M059J (cell line): ENCODE data around the gene ABHD3.

GRCh38 chr18:13268370-13268747 lies 49.8 kb downstream of the LDLRAD4 start:
- RAMPAGE, long total RNA: no peak

- RAMPAGE, long total RNA: no peak
Measured at GRCh38 chr18:13378152-13378621, 159.6 kb downstream of the LDLRAD4 start.

GRCh38 chr18:13381941-13382968 lies 163.7 kb downstream of the LDLRAD4 start:
- RAMPAGE, long total RNA: no peak

- RAMPAGE, long total RNA: no peak
Measured at GRCh38 chr18:13421162-13421747, 202.7 kb downstream of the LDLRAD4 start.

- RAMPAGE, long total RNA: no peak
Measured at GRCh38 chr18:13451971-13453396, 233.9 kb downstream of the LDLRAD4 start.

DNA sequence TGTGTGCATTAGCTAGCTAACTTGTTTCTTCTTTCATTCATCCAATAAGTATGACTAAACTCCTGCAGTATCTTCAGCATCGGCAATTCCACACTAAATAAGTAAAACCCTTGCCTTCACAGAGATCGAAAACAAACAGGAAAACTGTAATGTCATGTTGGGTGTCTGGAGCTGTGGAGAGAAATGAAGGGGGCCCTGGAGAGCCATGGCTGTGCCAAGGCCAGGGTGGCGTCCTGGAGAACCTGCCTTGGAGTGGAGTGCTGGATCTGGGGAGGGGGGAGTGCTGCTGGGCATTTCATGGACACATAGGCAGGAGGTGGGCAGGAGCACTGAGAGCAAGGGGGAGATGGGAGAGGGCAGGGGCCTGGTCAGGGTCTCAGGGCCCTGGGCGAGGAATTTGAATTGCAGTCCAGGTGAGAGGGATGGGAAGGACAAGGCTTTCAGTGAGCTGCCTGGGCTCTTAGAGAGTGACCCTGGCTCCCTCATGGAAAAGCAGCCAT lies 238.7 kb downstream of the FAM210A start:
- RAMPAGE, long total RNA: no peak

- RAMPAGE, long total RNA: no peak
Measured at GRCh38 chr18:13562194-13563133, 163.9 kb downstream of the FAM210A start.

DNA sequence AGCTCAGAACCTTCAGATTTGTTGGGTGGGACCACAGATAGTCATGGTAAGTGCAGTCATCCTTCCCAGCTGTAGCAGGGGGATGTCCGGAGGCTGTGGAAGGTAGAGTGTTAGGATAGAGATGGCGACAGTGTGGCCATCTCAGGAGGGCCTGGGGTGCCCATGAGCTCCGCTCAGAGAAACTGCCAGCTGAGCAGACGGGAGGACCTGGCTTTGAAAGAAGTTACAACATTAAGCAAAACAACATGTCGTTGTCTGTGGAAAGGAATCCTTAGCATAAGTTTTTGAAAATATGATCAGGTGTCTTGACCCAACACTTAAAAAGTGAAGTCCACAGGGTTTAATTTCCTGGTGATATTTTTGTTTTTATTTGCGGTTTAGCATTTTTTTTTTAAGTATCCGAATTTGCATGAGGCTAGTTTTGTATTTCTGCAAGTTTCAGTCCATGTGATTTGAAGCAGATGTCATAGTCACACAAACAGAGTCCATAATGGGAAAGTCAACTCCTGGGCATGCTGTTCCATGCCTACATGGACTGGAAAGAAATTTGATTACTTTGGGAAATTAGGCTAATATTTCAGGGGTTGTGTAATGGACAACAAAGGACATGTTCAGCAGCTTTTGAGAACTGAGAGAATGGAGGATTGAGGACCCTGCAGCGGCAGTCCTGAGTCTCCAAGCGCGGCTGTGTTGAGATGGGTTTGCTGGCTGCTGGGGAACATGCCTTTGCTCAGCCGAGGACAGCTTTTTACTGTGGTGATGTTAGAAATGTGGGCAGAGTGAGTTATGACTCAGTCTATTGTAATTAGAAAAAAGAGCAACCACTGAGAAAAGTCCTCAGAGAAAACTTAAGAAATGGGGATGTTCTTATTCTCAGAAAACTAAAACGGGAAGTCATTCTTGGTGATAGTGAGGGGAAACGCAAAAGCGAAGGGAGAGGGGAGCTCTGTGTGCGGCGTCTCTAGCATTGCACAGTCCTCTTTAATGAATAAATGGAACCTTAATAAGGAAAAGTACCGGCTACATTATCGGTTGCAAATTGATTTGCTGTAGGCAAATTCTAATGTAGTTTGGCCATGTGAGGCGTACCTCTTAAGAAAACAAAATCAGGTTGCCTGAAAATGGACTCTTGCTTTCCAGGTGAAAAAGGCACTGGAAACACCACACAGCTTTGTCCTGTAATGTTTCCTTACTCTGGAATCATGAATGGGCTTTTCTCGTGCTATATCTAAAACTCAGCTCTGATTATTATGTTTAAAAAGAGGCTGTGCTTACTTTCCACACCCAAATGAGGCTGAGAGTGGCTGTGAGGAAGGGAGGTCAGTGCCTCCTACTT lies 149.2 kb downstream of the FAM210A start:
- RAMPAGE, long total RNA: no peak

- RAMPAGE, long total RNA: no peak
Measured at GRCh38 chr18:13654136-13654881, 72.0 kb downstream of the FAM210A start.

- RAMPAGE, long total RNA: no peak
Measured at GRCh38 chr18:13678886-13679496, 47.4 kb downstream of the FAM210A start.

DNA sequence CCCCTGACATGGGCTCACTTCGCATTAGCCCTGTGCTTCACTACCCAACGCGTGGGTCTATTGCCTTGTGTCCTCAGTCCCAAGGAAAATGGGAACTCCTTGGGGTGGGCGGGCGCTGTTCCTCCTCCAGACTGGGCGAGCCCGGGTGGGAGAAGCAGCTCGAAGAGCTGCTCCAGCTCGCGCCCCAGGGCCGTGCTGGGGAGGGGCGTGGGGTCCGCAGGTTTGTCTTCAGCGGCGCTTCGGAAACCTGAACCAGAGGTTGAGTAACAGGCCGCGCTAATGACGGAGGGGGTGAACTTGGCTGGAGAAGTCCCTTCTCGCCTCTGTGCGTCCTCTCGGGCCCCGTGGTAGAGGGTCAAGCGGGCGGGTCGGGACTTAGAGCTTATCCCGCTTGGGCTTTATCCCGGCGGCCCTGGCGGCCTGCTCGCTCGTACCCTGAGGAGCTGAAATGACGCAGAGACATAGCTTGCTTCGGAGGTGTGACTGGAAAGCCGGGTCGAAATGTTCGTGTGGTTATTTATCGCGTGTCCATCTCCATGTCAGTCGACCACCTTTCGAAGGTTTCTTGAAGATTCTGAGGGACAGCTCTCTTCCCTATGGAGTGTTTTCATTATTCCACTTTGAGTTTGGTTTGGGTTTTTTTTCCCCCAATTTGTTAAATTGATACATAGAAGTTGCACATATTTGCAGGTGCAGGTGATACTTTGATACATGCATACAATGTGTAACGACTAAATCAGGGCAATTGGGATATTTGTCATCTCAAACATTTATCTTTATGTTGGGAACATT lies 538 bp downstream of the RNMT start:
- RAMPAGE, long total RNA: no peak

GRCh38 chr18:13731431-13732005 lies 5.0 kb downstream of the RNMT start:
- RAMPAGE, long total RNA: no peak

GRCh38 chr18:13744792-13745594 lies 18.5 kb downstream of the RNMT start:
- RAMPAGE, long total RNA: no peak

DNA sequence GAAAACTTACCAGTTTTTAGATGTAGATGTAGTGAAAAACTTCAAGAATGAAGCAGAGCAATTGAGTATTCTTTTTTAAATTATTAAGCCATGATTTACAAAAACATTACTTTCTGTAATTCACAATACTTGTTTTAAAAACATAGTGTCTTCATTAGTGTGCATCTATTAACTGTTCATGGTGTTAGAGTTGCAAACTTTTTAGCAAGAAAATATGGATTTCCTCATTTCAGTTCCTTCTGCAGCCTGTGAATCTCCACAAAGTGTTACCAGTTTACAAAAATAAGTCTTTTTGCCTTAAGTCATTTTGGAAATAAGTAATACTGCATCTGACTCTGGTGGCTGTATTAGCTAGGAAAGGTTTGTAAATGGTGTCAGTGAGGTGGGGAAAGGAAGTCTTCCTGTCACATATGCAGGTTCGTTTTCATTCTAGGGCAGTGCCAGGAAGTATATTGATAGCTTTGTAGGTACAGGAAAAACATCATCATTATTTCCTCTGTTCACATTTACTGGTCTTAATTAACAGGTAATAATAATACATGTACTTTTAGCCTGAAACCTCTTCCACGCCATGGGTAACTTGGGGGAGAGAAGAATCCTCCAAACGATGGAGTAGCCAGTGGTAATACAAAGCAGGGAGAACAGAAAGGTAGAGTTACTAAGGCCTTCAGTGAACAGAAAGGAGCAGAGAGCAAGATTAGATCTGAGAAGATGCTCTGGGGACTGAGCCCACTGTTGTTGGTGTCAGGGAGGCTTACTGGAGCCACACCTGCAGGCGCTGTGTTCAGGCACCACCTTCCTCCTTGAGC lies 34.7 kb downstream of the RNMT start:
- RAMPAGE, long total RNA: no peak

DNA sequence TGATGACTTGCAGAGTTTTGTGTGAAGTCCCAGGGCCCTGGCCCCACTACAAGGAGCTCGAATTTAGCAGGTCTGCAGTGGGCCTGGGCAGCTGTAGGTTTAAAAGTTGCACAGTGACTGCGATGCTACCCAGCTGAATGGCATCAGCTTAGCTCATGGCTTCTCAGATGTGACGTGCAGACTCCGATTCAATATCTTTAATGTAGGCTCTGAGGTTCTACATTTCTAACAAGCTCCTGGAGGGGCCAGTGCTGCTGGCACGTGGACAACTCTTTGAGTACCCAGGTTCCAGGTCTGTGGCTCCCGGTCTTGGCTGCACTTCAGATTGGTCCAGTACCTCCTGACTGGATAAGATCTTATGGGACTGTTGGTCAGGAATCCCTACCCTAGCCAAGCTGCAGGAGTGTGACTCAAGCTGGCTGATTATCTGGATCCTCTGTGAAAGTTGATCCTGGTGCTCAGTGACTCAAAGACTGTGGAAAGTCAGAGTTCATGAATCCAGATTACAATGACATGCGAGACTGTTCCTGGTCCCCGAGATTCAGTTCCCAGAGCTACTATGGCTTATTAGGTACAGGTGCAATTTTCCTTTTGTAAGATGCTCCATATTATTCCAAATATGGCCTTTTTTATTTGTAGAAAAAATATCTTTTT lies 222.1 kb downstream of the ANKRD30B start:
- RAMPAGE, long total RNA: no peak

DNA sequence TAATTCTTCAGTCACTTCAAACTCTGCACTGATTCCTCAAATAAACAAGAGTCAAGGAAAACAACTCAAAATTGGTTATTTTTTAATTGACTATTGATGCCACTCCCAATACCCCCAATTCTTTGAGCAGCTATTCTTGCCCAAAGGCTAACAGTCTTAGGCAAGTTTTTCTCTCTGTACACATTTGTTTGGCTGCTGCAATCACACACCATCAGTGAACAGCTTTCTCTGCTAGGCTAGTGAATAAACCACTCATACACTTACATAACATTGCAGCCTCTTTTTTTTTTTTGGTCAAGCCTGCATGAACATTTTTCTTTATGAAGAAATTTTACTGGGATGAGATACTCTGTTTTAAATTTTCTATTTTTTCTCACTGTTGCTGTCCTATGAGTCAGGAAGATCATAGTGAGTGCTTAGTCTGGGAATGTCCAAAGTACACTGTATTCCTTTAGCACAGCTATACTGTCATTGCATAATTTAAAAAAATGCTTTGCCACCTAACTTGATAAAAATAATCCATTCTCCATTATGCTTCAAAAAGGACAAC lies 58.5 kb downstream of the ROCK1 start:
- RAMPAGE, long total RNA: no peak

GRCh38 chr18:21055199-21056169 lies 56.1 kb downstream of the ROCK1 start:
- RAMPAGE, long total RNA: no peak

DNA sequence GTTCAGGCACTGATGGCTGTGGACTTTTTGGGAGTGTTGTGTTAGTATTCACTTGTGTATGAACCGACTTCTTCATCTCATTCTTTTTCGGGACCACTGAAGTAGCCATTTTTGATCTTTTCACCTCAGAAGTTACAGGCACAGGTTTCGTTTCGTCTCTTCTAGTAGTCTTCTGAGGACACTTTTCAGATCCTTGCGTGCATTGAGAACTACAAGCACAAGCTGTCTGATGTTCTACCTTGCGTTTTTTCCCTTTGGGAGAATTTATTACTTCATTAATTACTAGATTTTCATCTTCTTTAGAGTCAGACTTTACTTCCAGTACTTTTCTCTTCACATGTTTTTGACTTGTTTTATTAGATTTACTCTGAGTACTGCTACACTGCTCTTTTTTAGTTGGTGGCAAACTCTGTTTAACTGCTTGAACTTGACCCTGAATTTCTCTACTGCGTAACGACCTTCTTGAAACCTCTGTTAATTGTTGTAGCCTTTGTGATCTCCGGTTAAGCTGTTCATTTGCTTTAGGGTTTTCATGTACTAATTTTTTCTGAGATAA lies 26.4 kb downstream of the ESCO1 start:
- RAMPAGE, long total RNA: no peak

DNA sequence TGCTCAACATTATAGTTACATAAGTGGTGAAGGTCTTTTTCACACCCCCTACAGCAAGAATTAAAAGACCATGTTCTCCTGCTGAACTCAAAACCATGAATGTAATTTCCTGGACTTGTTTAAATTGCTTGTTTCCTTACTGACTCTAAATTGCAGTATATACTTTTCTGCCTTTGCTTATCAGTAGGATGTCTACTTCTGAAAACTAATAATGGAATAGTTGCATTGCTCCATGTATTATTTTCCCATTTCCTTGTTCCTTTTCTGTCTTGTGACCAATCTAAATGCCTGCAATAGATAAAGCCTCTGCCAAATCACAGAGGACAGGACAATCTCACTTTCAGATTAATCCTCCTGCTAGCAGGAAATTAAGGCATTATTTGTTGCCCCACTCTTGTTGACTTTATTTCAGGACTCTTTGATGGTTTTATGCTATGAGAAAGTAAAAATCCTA lies 4.6 kb upstream of the ESCO1 start:
- RAMPAGE, long total RNA: no peak

DNA sequence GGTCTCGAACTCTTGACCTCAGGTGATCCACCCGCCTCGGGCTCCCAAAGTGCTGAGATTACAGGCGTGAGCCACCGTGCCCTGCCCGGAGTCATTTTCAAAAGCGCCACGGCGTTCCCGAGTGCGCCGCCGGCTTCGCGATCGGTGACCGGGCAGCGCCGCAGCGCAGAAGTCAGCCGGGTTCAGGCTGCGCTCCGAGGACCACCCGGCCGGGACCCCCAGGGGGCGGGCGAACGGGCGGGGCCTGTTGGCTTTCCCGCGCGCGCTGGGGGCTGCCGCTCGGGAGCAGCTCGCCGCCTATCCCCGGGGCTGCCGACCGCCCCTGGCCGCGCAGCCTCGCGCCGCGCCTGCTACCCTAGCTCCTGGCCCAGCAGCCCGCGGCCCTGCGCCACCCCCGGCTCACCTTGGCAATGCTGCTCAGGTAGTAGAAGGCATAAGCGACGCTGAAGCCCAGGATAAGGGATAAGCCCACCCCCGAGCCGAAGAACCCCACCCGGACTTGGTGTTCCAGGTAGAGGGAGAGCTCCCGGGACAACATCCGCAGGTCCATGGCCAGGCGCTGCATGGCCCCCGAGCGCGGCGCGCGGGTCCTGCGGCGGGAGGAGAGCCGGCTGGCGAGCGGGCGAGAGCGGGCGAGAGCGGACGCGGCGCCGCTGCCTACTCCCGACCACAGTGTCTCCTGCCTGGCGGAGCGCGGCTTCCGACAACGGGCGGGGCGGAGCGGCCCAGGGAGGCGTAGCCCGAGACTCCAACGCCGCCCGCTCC lies at the start of gene ABHD3:
ABHD3 (minus strand) TSS at position 674 of the 765 bp plus-strand sequence.
- RAMPAGE, long total RNA: no peak